Gastrocnemius medialis (tissue), 3 donors: ENCODE measurements around a stretch of chr10.

DNA sequence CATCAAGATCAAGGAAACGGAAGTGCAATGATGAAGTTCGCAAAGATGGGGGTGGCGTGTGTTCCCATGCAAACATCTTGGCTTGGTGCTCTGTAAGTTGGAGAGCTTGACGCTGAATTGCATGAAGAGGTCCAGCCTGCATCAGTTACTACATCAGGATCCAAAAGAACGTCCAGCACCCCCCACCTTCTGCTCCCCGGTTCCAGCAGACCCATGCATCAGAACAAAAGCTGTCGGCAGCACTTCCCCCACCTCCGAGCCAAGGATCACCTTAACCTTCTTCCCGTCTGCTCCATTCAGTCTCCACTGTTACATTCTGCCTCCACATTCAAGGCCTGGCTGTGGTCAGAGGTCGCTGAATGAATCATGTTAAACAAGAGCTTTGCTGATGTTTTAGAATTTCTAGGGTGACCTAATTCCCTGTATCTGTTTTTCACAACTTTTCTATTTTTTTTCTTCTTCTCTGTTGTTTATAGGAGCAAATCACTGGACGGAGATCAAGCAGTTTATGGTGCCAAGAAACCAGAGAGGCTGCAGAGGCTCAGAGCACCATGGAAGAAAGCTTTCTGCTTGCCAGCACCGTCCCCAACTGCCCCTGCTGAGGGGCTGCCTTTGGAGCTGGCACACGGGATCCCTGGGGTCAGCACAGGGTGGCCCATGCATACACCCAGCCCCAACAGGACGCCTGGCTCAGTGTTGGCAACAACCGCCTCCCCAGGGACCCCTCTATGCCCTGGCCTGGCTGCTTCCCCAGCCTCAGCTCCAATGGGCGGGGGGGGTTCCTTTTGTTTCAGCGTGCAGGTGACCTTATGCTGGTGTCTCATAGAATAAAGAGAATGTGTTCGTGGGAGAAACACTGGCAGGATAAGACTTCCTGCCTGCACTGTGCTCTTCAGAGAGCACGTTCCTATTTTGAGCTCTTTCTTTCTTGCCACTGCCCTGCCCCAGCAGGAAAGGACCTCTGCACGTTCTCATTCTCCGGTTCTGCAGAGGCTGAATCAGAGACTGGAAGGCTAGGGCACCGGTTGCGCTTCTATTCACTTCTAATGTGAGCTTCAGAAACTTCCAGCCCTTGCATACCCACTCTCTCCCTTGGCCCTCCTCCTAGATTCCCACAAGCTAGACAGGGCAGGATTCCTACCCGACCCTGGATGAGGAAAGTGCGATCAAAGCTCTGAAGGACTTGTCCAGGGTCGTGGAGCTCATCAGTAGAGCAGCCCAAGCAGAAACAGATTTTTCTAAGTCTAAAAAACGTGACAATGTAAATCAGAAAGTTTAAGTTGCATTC is 182.7 kb upstream of the LYZL2 start:
- PRO-cap: no peak
- RAMPAGE, long total RNA, 3 experiments: no peak in any of the 3 experiments

DNA sequence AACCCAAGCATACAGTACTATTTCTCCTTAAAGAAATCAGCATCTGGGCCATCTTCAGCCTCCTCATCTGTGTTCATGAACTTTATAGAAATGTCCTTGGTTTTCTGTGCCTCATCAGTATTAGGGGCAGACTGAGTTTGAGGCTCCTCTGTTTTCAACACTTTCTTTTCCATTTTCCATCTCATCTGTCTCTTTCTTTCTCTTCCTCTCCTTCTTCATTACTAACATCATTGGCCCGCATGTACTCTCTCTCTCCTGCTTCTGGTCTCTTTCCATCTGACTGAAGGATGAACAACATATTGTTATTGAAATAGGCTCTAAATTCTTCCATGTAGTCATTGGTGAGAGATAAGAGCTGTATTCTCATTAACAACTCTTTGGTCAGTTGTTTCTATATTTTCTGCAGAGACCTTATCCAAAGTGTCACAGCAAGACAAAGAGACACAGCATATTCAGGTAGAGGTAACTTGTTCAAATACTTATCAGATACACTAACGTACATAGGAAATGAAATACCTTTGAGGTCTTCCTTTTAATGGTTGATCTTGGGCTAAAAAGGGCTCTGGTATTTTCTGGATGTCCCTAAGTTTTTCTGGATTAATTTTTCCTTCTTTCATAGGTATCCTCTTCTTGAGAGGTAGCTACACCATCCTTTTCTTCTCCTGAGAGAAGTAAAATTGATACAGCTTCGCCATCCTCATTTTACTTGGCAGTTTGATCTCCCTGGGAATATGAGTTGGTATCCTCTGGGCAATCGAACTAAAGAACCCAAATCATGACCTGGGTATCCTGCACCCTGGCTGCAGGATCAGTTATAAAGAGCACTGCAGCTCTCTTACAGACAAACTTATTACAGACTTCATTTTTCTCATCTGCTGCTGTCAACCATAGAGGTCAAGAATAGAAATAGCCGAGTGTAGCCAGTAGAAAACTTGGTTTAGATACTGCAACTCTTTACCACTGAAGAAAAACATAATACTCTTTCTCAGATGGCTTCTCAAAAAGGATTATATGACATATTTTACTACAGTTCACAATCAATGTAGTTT is 111.5 kb downstream of the ZNF438 start:
- PRO-cap: no peak
- RAMPAGE, long total RNA, 3 experiments: no peak in any of the 3 experiments

DNA sequence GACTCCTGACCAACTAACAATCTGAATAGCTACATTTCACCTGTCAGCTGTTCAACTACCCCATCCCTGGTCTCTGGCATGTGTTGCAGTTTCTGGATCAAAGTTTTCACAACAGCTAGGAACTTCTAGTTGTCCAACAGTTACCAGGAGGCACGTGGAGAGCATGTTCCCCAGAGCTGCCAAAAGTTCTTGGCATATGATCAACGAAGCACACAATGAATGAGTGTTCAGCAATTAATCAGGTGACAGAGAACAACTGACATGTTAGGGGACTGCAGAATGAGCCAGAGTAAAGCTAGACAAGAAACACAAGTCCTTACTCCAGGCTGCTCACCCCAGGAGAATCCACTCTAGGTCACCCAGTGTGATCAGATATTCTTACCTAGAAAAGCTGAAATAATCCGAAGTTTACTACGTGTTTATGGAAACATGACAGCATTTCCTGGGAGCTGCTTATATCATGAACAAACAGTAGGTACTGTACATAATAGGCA is 50.7 kb downstream of the ZNF438 start:
- PRO-cap: unidirectional peak, plus-strand start at position 277 of the sequence; unidirectional peak, plus-strand start at position 302 of the sequence
- RAMPAGE, long total RNA, 3 experiments: no peak in any of the 3 experiments

- PRO-cap: no peak
- RAMPAGE, long total RNA, 3 experiments: no peak in any of the 3 experiments
These were observed 17.3 kb downstream of the ZNF438 start for GRCh38 chr10:31014195-31014884.

- PRO-cap: no peak
- RAMPAGE, long total RNA, 3 experiments: no peak in any of the 3 experiments
These were observed 42.3 kb upstream of the ZNF438 start for GRCh38 chr10:31073956-31074389.

DNA sequence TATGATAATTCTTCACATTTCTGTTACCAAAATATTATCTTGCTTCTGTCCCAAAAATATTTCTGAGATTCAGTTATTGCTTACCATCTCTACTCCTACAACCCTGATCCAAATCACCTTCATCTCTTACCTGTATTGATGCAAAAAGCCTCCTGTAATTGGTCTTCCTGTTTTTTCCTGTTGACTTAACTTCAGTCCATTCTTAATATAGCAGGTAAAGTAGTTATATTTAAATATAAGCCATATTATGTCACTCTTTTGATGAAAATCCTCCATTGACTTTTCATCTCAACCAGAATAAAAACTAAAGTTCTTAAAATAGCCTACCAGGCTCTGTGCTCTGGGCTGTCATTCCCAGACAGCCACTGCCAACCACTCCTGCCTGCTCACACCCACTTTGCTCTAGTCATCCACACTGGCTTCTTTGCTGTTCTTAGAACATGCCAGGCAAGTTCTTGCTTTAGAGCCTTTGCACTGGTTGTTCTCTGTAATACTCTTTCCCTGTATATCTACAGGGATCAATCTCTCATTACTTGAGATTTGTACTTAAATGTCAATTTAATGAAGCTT is 80.5 kb downstream of the ZEB1 start:
- PRO-cap: no peak
- RAMPAGE, long total RNA, 3 experiments: no peak in any of the 3 experiments

DNA sequence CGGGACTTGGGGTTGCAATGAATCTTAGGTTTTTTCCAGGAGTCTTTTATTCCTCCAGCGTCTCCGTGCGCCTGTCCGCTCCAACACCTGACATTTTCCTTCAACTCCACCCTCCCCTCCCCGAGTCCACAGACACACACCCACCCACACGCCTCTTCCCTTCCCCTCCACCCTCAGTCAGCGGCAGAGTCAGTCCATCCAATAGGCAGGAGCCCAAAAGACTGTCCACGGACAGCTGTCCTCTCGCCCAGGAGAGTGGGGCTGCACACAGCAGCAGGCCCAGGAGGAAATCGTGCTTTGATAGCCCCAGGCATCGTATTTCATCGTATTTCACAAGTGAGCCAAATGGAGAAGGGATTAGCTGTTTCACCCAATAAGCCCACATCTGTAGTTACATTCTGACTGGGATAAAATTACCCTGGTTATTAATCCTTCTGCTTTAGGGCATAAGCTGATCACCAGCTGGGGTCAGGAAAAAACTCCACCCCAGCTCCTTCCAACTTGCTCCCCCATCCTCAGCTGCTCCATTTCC is 285.1 kb downstream of the ZEB1 start:
- PRO-cap: unidirectional peak, minus-strand start at position 294 of the sequence
- RAMPAGE, long total RNA, 3 experiments: no peak in any of the 3 experiments

DNA sequence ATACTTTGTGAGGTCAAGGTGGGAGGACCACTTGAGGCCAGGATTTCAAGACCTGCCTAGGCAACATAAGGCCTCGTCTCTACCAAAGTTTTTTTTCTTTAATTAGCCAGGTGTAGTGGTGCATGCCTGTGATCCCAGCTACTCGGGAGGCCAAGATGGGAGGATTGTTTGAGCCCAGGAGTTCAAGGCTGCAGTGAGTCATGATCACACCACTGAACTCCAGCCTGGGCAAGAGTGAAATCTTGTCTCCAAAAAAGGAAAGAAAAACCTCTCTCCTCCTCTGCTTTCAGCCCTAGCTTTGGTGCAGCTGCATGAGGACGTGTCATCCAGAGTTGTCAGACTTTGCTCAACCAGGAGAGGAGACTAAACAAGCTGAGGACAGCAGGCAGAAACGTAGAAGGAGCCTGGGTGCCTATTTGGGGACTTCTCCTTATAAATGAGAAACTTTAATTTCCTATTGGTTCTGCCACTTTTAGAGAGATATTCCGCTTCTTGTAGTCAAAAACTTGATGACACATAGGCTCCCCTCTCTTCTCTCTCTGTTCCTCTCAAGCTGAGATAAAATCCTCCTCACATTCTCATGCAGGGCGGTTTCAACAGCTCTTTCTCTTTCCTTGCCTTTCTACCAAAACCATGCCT is 205.5 kb downstream of the ARHGAP12 start:
- PRO-cap: no peak
- RAMPAGE, long total RNA, 3 experiments: no peak in any of the 3 experiments

DNA sequence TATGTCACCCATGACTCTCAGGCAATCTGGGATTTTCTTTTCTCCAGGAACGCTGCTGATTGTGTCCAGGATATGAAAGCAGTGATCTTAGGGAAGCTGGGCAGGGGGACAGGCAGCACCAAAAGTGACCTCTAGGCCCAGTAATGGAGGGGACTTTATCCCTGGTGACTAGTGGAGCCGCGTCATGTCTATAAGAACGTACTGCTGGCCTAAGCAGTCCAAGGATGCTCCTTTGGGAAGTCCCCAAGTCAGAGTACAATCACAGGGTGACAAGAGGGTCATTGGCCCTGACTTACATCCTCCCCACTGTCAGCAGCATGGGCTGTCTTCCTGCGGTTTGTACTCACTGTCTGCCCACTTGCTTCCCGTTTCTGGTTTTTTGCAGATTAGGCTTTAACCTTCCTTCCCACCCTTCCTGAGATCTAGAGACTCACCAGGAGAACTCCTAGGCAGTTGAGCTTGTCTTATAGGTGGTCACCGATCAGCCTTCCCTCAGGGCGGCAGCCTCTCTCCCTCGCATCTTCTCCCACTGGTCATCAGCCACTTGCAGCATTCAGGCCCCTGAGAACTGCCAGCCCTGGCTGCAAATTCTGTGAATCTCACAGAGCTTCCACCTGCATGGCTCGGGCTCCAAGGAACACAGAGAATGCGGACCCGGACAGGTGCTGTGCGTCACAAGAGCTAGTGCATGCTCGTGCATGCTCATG is 177.2 kb downstream of the ARHGAP12 start:
- PRO-cap: no peak
- RAMPAGE, long total RNA, 3 experiments: no peak in any of the 3 experiments

DNA sequence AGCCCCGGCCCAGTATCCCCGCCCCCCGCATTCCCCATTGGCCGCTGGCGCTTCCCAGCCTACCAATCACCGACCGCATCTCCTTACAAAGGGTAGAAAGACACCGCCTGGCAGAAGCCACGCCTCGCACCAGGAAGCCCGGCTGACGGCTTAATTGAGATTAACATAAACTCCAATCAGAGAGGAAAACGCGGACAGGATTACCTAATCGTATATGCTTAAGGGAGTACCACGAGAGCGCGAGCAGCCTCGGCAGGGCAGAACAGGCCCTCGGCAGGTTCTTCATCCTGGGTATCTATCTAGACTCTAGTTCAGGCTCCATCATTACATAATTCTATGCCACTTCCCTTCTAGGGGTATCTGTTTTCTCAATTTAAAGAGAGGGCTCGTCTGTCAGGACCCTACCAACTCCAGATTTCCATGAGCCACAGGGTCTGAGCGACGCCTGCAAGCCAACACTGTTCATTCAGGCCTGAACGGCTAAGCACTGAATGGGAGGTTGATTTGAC is 168.3 kb downstream of the ARHGAP12 start:
- PRO-cap: bidirectional peak, plus-strand start at position 95 of the sequence, minus-strand start outside the sequence
- RAMPAGE, long total RNA, 3 experiments: no peak in any of the 3 experiments

GRCh38 chr10:31774902-31775557 is 153.6 kb downstream of the ARHGAP12 start:
- PRO-cap: unidirectional peak, minus-strand start at chr10:31775113
- RAMPAGE, long total RNA, 3 experiments: no peak in any of the 3 experiments

GRCh38 chr10:31822737-31822975 is 106.0 kb downstream of the ARHGAP12 start:
- PRO-cap: no peak
- RAMPAGE, long total RNA, 3 experiments: no peak in any of the 3 experiments

DNA sequence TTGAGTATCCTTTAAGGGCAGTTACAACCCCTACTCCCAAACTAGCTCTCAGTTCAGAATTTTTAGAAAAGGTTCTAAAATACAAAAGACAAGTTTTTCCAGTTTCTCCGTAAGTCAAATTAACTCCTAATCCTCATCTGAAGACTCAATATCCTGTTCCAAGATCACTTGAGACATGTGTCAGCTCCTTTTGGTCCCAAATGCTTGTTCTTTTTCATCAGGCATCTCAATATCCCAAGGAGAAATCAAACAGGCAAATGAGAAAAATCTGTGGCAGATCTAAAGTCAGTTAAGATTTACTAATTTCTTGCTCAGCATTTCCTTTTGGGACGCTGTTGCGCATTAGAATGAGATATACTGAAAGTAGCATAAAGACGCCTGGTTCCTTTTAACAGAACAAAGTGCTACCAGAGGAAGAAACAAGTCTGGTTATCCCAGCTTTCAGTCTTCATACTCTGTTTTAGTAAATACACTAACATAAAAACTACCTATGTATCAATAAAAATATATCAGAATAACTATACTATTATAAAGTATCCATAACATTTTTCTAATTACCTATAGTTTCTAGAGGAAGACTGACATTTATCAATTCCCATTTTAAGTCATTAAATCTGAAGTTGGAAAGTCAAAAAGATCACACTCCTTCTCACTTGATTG is 51.7 kb downstream of the ARHGAP12 start:
- PRO-cap: no peak
- RAMPAGE, long total RNA, 3 experiments: no peak in any of the 3 experiments

DNA sequence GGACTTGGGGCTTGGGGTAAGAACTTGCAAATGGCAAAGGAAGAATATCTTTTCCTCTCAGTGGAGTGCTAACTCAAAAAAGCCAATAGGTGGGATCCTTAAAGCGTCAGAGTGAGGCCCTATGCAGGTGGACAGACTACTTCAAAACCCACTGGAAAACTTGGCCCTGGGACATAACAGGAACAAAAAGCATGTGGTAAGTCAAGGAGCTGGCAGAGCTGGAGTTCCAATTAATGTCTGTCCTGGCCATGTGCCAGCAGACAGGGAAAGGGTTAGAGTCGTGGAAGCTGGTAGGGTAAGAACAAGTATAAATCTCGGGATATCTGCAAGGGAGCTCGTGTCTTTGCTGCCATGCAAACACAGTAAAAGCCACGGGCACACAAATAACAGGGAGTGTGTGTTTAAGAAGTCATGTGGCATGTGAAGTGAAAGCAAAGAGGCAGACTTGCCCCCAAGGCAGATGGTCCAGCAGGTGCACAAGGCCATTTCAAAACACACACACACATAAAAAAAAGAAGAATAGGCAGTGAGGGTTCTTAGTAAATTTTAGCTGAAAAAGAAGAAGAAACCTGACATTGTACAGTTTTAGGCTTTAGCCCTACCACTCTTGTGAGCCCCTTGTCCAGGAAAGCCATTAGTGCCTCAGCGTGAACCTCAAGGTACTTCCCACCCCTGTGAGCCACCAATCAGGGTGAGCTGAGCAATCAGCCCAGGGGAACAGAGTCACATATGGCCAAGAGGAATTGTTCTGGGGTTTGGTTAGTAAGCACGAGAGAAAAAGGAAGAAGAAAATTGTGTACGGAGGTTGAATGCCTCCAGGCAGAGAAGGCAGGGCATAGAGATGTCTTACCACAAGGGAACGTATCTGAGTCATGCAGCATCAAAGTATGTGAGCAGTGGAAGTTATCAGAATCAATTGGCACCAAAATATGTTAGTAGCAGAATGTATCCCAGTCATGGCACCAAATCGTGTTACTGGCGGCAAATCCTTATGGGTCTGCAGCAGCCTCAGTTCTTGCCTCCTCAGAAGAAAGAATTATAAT is 32.8 kb upstream of the ARHGAP12 start:
- PRO-cap: no peak
- RAMPAGE, long total RNA, 3 experiments: no peak in any of the 3 experiments

- PRO-cap: no peak
- RAMPAGE, long total RNA, 3 experiments: no peak in any of the 3 experiments
These were observed 48.7 kb upstream of the ARHGAP12 start for GRCh38 chr10:31977314-31977836.

DNA sequence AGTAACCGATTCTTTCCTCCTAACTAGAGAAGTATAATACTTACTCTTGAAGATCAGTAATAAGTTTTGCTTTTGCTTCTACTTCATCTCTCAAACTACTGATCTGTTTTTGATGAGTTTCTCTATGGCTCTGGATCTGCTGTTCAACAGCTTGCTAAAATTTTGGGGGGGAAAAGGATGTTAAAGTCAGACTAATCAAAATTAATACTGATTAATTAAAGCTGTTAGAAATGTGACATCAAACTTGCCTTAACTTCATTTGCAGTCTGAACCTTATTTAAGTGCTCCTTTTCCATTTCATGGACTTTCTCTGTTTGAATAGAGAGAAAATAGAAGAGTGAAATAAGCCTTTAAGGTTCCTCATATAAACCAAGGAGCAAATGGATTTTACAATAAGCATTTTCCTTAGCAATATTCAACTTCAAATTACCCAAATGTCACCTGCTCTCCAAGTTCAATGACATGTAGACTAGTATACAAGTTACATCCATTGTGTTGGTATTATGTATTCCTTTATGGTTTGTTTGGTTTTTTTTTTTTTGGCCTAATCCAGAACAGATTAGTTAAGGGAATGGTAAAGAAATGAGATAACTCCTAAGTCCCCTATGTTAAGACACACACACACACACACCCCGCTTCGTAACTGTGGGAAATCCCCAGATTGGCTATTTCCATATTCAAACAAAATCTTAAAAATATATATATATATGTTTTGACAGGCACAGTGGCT is 35.1 kb downstream of the KIF5B start:
- PRO-cap: no peak
- RAMPAGE, long total RNA, 3 experiments: no peak in any of the 3 experiments

GRCh38 chr10:32028213-32029033 is 27.8 kb downstream of the KIF5B start:
- PRO-cap: no peak
- RAMPAGE, long total RNA, 3 experiments: no peak in any of the 3 experiments

GRCh38 chr10:32037080-32037685 is 19.0 kb downstream of the KIF5B start:
- PRO-cap: no peak
- RAMPAGE, long total RNA, 3 experiments: no peak in any of the 3 experiments

DNA sequence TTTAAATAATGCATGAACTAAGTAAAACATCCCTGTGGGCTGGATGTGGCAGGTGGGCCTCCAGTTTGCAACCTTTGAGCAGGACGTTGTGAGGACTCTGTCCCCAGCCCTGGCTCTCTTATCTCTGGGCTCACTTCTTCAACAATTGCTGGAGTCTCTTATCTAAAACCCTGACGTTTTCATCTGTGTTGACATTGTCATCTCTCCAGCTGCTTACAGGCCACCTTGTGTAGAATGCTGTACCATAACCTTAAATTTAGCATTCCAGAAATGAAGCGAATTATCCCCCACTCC is 3.2 kb upstream of the KIF5B start:
- PRO-cap: no peak
- RAMPAGE, long total RNA, 3 experiments: no peak in any of the 3 experiments

GRCh38 chr10:32114444-32115005 is 58.3 kb upstream of the KIF5B start:
- PRO-cap: no peak
- RAMPAGE, long total RNA, 3 experiments: no peak in any of the 3 experiments